ENCODE measurements around a stretch of chr21.

DNA sequence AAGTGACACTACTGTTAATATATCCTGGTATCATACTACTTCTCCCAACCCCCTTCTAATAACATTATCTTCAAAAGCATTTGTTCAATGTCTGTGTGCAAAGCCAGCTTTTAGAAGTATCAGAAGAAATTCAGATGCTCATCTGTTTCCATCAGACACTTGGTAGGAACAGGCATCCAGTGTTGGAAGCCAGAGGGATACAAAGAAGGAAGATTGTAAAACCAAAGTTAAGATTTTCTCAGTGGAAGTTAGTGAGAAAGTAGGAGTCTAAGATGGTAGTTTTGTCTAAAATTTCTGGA, 139.2 kb upstream of the C21orf91 start:
- PRO-cap = no peak

DNA sequence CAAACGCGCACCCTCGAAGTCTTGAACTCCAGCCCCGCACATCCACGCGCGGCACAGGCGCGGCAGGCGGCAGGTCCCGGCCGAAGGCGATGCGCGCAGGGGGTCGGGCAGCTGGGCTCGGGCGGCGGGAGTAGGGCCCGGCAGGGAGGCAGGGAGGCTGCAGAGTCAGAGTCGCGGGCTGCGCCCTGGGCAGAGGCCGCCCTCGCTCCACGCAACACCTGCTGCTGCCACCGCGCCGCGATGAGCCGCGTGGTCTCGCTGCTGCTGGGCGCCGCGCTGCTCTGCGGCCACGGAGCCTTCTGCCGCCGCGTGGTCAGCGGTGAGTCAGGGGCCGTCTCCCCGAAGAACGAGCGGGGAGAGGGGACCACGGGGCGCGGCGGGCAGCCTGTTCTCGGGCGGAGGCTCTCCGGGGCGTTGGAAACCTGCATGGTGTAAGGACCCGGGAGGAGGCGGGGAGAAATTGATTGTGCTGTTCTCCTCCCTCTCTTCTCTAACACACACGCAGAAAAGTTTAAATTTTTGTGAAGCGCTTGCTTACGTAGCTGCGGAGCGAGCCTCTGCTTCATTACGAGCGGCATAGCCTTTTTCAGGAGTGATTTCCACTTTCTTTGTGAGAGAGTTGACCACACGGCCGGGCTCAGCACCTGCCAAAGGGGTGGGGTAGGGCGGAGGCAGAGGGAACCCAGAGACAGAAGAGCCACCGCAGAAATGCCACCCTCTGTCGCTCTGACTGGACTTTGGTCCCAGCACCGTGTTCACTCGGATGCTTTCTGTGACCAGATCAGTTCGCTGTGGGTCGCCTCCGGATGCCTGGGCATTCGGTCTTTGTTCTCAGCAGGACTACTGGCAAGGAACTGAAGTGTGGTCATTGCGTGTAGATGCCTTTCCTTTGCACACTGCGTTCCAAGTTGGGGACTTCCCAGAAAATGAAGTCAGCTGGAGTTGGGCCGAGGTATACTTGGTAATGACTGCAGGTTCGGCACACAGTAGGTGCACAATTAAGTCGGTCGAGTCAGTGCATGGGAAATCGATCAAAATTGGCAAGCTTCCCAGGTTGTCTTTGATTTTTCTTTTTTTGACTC, 692 bp downstream of the CHODL start:
- PRO-cap = no peak

GRCh38 chr21:25637758-25638068, 1.3 kb upstream of the JAM2 start:
- PRO-cap = no peak

- PRO-cap = no peak
Observed at GRCh38 chr21:25830466-25830969, 95.7 kb downstream of the GABPA start.

DNA sequence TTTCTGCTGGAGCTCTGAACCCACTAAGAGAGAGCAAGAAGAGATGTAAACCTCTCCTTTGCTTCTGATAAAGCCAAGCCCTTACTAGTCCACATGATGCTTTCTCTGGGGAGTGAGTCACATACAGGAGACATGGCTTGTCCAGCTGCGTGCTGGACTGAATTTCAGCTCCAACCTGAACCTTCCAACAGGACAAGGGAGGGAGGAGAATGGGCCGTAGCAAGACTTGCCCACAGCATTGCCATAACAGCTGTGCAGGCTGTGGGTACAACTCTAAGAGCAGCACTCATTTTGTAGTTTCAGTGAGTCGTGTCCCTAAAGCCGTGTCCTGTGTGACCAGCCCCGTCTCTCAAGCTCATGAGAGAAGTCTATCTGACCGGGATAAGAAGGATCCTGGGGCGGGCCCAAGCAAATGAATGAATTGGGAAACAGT, 195.1 kb downstream of the GABPA start:
- PRO-cap = no peak

DNA sequence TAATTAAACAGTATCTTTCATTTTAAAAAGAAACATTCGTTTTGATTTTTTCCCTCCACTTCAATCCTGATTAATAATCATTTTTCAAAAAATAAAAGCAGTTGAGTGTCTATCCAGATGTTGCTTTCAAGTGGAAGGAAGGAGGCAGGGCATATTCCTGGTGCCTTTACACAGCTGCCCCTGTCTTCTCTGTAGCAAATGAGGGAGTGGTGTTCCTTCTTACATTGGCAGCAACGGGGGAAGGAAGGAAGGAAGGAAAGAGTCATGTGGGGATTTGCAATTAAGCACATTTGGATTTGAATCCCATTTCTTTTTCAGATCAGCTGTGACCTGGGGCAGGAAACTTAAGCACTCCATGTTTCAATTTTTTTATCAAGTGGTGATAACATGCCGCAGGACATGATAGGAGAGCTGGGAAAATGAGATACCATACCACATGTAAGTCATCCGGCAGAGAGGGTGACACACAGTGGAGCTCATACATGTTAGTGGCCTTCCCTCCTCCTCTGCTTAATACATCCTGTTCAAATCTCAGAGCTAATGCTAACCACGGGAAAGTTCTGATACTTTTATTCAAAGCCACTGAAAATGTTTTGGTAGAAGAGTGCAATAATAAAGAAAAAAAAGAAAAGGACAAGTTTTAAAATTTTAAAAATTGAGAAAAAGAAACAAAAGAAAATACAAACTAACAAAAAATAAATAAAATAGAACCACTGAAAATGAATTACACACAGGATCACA, 186.8 kb downstream of the APP start:
- PRO-cap = no peak

- PRO-cap = no peak
Observed at GRCh38 chr21:25987011-25987352, 183.6 kb downstream of the APP start.

DNA sequence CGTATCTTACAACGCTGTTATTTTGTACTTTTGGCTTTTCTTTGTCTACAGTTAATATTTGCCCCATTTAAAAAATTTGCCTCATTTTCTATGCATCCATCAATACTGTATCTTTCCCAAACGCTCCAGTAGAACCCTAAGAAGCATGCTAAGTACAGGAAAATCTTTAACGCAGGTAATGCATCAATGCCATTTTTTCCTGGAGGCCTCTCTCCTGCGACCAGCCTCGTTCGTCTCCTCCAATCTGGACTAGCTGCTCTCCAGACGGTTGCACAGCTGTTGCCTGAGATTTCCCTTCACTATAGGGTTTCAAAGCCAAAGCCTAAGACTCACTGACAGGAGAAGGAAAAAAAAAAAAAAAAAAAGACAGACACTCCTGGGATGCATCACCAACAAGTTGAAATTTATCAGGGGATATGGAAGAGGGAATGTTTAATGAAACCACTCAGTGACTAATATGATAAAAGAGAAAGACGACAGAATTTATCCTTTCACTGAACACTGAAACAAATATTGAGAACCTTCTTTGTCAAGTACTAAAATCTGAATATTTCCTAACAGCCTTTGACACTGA, 93.1 kb downstream of the APP start:
- PRO-cap = no peak

GRCh38 chr21:26107585-26108002, 63.0 kb downstream of the APP start:
- PRO-cap = no peak

DNA sequence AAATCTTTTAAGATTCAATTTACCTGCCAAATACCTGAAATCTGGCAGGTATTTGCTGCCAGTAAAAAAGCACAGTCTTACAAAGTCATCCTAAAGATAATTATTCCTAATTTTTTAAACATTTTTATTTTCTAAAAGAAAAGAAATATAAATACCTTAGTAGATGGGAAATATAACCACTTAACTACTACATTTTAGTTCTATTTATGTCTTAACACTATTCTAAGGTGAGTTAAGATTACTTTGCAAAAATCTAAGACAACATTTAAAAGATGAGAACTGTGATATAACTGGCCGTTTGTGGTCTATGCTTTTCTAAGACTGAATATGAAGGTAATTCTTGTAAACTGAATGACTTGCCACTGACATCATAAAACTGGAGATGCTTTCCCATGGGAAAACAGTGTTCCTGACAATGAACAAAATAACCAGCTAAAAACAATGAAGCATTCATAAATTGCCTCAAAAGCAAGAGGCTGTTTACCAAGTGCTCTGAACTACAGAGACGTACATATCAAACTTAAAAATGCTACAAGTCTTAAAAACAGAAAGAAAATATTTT, 54.8 kb downstream of the APP start:
- PRO-cap = no peak

GRCh38 chr21:26171492-26172017, 985 bp upstream of the APP start:
- PRO-cap = no peak

- PRO-cap = unidirectional peak, plus-strand start at chr21:26570500
Observed at GRCh38 chr21:26570208-26570656, 2.9 kb downstream of the CYYR1 start.

- PRO-cap = no peak
Observed at GRCh38 chr21:26799829-26800508, 45.2 kb downstream of the ADAMTS1 start.

DNA sequence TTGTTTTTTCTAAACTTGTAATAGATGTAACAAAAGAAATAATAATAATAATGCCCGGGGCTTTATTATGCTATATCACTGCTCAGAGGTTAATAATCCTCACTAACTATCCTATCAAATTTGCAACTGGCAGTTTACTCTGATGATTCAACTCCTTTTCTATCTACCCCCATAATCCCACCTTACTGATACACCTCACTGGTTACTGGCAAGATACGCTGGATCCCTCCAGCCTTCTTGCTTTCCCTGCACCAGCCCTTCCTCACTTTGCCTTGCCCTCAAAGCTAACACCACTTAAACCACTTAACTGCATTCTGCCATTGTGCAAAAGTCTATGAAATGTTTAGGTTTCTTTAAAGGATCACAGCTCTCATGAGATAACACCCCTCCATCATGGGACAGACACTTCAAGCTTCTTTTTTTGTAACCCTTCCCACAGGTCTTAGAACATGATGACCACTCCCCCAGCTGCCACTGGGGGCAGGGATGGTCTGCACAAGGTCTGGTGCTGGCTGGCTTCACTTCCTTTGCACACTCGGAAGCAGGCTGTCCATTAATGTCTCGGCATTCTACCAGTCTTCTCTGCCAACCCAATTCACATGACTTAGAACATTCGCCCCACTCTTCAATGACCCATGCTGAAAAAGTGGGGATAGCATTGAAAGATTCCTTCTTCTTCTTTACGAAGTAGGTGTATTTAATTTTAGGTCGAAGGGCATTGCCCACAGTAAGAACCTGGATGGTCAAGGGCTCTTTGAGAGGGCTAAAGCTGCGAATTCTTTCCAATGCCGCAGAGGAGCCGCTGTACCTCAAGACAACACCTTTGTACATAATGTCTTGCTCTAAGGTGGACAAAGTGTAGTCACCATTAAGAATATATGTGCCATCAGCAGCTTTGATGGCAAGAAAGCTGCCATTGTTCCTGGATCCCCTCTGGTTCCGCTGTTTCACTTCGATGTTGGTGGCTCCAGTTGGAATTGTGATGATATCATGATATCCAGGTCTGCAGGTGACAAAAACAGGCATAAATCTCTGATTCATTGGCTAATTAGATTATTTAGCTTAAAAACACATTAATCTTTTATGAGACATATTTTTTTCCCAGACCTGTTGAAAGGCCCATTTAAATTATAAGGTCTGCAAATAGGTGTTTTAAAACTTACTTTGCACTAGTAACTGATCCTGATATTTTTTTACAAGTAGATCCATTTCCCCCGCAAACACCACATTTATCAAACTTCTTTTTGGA, 7.5 kb downstream of the ADAMTS1 start:
- PRO-cap = no peak

- PRO-cap = no peak
Observed at GRCh38 chr21:26965845-26966648, 841 bp downstream of the ADAMTS5 start.

- PRO-cap = no peak
Observed at GRCh38 chr21:26966649-26966886, 320 bp downstream of the ADAMTS5 start.

DNA sequence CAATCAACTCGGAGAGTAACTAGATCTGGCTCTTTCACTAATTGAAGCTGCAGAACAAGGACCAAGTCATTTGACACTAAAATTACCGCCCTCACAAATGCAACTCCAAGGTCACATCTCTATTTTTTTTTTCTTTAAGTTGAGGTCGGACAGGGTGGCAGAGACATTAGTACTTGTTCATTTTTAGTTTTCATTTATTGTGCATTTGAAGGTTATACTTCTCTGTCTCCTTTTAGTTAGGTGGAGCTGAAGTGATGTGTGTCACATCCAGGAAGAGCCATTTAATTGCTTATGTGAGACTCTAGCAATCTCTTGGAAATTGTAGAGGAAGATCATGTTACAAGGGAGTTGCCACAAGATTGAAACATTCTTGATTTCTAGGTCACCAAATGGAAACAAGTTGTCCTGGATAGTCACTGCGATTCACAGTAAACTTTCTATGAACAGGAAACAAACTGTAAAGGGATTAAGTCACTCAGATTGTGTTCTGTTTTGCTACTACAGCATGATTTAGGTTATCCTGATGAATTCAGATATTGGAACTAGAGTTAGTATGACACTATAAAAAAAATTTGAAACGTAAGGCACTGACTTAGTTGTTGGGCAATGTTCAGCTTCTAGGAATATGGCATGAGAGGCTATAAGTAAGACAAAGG, 138.2 kb upstream of the ADAMTS5 start:
- PRO-cap = no peak

GRCh38 chr21:28099250-28099698, 785.9 kb downstream of the N6AMT1 start:
- PRO-cap = bidirectional peak, plus-strand start at chr21:28099472, minus-strand start at chr21:28099489

GRCh38 chr21:28865462-28865804, 19.7 kb downstream of the N6AMT1 start:
- PRO-cap = no peak

DNA sequence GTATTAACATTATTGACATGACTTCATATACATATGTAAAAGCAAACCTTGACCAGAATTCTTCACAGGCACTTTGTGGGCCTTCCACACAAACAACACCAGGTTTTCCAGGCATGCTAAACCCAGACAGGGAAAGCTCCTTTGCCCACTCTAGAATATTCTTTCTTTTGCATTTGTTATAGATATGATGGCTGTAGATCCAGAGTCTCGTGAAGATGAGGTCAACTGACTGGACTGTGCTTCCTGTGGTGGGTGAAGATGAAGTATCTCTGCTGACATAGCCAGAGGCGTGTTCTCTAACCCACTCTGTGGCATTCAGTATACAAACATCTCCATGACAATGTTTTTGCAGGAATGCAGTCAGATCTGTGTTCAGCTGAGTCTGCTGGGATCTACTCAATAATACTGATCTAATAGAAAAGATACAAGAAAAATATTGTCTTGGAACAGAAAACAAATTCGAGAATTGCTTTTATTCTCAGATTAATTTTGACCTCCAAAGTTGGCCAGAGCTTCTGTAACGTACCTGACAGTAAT, 11.4 kb downstream of the RWDD2B start:
- PRO-cap = no peak